Neural cell (in vitro differentiated cells): ENCODE measurements around the genes UBE2Q1, ADAR and PBXIP1.

- RAMPAGE, long total RNA = start-site peak on the plus strand at chr1:154559047-154559089, 15 and 13 reads in 2 replicates
These were observed at the start of gene UBE2Q1 for GRCh38 chr1:154558066-154559167. TSS of gene UBE2Q1 (minus strand) at chr1:154558662.

DNA sequence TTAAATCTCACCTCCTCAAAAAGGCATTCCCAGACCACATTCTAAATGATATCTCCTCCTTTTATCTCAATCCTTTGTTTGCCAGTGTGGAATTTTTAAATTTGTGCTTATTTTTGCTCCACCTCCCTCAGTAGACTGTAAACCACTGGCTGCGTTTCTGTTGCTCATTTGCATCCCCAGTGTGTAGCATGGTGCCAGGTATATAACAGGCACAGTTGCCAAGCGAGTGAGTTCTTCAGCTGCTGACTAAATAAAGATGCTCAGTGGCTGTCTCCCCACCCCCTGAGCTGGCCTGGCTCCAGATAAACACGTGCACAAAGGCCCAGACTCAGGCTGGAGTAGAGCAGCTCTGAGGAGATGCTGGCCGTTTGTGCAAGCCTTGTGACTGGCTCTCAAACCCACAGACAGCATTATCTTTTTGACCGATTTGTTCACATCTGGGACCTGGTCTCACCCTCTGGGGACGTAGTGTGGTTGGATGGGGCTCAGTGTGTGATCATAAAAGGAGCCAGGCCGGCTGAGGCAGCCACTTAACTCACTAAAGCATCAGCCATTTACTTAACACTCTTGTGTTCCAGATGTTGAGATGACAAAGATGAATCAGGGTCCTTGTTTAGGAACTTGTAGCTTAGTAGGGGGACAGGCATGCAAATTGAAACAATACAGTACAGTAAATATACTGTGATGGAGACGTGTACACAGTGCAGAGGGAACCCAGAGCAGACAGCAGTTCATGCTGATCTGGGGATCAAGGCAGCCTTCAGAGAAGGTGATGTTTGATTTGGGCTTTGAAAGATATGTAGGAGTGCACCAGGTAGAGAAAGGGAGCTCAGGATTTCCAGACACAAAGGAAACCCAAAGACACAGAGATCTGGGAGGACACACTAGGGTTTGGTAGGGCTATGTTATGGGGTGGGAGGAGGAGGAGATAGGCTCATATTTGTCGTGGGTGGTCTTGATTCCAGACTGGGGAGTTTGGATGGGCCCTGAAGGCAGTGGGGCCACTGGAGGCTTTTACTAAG is 7.3 kb downstream of the CHRNB2 start:
- RAMPAGE, long total RNA = no peak

DNA sequence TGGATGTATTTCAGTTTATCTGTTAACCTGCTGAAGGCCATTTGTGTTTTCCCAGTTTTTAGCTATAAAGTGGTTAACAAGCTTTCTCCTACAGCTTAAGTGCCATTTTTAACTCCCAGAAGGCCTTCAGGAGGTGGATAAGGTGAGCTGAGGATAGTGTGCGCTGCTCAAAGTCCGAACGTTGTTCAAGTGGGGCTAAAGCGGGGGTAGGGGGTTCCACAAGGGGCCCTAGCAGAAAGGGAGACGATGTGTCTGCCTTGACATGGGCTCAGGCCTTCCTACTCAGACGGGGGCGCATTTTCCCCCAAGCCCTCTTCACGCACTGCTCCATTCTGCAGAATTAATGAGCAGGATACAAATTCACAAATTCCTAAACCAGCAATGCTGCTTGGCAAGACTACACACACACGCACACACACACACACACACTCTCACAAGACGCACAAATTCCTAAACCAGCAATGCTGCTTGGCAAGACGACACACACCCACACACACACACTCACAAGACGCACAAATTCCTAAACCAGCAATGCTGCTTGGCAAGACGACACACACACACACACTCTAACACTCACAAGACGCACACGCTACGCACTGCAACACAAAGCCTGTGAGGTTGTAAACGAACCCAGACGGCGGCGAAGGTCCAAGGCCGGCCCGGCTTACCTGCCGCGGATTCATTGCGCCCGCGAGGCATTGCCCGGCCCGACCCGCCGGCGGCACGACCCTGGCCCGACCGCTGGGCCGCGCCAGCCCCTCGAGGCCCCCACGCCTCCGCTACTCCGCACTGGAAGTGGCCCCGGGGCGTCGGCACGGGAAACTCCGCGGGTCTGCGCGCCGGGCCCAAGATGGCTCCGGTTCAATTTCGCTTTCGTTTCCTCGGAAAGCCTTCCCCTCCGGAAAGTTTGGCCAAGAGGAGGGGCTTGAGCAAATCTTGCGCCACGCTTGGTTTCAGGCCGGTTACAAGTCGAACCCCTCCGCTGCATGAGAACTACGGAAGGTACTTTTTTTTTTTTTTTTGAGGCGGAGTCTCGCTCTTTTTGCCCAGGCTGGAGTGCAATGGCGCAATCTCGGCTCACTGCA is at the start of gene ADAR:
TSS of gene ADAR (minus strand) at position 863 of the 1,085 bp plus-strand sequence.
- RAMPAGE, long total RNA = no peak

GRCh38 chr1:154626861-154627818 is 19.2 kb upstream of the ADAR start:
- RAMPAGE, long total RNA = no peak

GRCh38 chr1:154730062-154730764 is 122.2 kb upstream of the ADAR start:
- RAMPAGE, long total RNA = no peak

DNA sequence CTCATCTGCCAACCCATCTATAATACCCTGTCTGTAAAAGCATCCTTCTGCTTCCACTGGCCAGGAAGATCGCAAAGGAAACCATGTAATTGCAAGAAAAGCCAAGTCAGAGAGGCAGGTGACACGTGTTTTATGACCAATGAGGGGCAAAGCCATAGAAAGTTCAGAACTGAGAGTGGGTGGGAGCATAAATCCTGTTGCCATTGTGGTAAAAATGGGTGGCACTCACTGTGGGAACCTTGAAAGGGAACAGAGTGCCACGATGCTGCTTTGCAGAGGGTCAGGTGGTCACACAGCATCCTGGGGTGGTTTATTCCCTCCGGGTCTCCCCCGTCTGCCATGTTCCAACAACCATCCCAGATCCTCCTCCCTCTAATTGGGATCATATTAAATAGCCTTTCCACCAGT is 78.2 kb downstream of the KCNN3 start:
- RAMPAGE, long total RNA = no peak

GRCh38 chr1:154860202-154861007 is 9.7 kb downstream of the KCNN3 start:
- RAMPAGE, long total RNA = no peak

- RAMPAGE, long total RNA = no peak
These were observed 2.2 kb downstream of the PBXIP1 start for GRCh38 chr1:154953566-154954173.

GRCh38 chr1:154955701-154956643 is at the start of gene PBXIP1:
TSS of gene PBXIP1 (minus strand) at chr1:154956099.
- RAMPAGE, long total RNA = start-site peak on the minus strand at chr1:154956091-154956127, 31 and 31 reads in 2 replicates

DNA sequence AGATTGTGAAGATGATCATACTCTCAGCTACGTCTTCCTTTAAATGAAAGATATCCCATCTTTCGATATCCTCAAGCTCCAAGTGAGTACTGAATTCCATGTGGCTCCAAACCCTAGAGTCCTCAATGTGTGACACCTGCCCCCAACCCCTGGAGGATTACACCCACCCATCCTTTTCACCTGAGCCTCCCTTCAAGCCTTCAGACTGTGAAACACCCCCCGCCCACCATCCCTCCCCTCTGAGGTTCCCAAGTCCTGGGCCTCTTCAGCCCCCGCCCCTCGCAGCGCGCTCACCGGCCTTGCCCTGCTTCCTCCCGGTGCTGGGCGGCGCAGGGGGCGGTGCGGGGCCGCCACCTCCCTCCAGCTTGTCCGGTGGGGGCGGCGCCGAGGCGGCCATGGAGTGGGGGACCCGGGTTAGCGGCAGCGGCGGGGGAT is 385 bp downstream of the PYGO2 start:
- RAMPAGE, long total RNA = no peak

GRCh38 chr1:154987213-154988479 is 4.5 kb downstream of the FLAD1 start:
- RAMPAGE, long total RNA = no peak

- RAMPAGE, long total RNA = no peak
These were observed 5.9 kb downstream of the ZBTB7B start for GRCh38 chr1:155008243-155009176.

GRCh38 chr1:155009386-155010203 is 7.0 kb downstream of the ZBTB7B start:
- RAMPAGE, long total RNA = no peak

GRCh38 chr1:155010780-155011059 is 8.1 kb downstream of the ZBTB7B start:
- RAMPAGE, long total RNA = no peak

DNA sequence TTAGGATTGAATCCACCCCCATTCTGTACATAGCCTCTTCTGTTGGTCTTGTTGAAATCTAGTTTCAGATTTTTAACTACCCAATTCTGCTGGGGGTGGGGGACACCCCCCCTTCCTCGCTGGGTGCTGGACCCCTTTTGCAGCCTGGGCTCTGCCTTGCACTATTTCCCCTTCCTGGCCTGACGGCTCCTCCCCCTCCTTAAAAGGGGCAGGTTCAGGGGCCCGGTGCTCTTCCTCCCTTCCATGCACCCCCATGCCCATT is 15.2 kb downstream of the ZBTB7B start:
- RAMPAGE, long total RNA = no peak

DNA sequence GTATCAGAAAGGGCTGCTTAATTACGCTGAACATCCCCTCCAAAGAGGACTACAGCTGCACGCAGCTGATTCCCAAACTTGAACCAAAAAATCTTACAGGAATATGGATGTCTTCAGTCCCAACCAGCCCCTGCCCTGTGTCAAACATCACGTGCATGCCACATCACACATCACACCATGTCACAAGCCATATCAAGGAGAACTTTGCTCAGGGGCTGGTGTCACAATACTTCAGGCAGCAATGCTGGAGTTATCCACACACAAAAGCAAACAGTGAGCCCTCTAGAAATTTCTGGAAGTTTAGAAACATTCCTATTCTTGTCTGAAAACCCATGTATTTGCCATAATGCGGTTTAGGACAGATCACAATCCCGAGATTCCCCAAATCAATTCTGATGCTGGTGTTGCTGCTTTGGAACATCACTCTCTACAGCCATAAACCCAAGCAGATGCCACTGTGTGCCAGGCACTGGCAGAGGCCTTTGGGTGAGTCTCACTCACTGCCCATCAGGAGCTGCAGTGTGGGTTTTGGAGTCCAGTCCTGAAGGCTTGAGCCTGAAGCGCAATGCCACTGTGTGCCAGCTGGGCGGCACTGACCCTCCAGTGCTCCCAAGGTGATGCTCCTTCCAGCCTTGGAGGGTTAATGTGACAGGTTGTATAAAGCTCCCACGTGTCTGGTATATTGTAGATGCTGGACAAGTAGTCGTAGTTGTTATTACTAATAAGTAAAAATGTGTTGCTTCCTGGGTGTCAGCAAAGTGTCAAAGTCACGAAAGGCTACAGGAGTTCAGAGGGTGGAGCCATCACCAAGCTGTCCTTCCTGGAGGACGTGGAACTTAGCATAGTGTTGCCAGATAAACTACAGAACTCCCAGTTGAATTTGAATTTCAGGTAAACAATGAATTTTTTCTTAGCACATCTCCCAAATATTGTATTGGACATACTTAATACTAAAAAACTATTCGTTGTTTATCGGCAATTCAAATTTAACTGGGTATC is 20.1 kb upstream of the EFNA1 start:
- RAMPAGE, long total RNA = no peak

- RAMPAGE, long total RNA = no peak
These were observed 2.3 kb upstream of the EFNA1 start for GRCh38 chr1:155125261-155125842.

GRCh38 chr1:155187404-155187845 is 13.8 kb downstream of the TRIM46 start:
- RAMPAGE, long total RNA = no peak

DNA sequence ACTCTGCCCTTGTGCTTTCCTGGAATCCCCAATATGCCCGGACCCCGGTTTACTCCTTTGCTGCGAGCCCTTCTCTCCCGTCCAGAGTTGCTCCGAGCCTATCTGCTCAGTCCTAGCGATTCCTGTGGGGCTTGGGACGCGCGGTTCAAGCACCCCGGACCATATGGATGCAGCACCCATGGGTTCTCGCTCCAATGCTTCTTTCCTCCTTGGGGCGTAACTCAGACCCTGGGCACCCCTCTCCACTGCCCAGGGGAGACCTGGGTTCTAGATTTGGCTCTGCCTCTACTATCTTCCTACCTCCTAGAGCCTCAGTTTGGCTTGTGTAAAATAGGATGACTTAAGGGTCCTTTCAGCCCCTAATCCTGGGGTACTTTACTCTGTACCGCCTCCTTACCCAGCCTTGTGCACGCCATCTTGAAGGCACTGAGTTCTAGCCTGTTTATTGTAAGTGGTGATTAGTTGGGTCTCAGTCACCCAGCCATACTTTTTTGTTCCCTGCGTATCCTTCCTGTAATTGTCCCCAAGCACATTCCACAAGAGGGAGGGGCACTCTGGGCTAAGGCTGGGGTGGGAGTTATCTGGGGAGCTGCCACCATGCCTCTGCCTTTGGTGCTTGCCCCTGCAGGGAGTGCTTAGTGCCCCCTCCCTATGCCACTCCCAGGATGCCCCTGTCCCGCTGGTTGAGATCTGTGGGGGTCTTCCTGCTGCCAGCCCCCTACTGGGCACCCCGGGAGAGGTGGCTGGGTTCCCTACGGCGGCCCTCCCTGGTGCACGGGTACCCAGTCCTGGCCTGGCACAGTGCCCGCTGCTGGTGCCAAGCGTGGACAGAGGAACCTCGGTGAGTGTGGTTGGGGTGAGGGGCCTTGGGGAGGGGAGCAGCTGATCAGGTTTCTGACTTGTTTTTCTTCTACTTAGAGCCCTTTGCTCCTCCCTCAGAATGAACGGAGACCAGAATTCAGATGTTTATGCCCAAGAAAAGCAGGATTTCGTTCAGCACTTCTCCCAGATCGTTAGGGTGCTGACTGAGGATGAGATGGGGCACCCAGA is 784 bp downstream of the FDPS start:
- RAMPAGE, long total RNA = no peak

GRCh38 chr1:155323189-155324080 is 2.7 kb downstream of the RUSC1 start:
- RAMPAGE, long total RNA = no peak